UCH-1 (cell line): ENCODE data around the genes SLC6A12 and KDM5A.

- RRBS = no CpG with 5 or more reads among the region's 8 CpGs
These were observed 39.7 kb downstream of the IQSEC3 start for GRCh38 chr12:106173-106835.

DNA sequence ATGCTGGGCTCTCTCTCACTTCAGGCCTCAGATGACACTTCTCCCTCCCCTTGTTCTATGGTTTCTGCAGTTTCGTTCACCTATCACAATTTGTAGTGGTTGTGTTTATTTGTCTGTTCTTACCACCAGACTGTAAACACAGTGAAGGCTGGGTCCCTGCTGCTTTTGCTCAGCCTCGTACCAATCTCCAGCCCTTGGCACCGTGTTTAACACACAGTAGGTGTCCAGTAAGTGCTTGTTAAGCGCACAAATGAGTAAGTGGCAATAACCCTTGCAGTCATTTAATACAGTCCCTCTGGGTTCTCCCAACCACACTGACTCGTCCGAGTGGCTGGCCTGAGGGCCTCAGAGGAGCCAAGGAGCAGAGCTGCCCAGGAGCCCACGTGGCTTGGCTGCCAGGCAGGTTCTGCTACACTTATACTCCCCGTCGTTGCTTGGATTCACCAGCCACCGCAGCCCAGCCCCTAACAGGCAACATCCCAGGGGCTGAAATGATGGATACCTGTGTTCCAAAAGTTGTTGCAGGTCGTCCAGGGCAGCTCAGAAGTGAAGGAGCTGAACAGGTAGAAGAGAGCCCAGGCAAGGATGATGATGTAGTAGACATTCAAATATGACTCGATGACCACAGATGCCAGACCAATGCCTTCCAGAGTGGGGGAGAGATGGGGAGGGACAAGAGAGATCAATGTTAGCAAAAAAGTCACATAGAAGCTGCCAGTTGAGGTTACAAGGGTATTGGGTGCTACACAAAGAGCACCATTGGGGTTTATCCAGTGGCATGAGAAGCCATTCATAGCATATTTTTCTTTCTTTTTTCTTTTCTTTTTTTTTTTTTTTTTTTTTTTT, 11.5 kb downstream of the SLC6A12 start:
- RRBS = no CpG with 5 or more reads among the region's 12 CpGs

- RRBS = no CpG with 5 or more reads among the region's 6 CpGs
These were observed 1.5 kb downstream of the SLC6A12 start for GRCh38 chr12:212520-212772.

DNA sequence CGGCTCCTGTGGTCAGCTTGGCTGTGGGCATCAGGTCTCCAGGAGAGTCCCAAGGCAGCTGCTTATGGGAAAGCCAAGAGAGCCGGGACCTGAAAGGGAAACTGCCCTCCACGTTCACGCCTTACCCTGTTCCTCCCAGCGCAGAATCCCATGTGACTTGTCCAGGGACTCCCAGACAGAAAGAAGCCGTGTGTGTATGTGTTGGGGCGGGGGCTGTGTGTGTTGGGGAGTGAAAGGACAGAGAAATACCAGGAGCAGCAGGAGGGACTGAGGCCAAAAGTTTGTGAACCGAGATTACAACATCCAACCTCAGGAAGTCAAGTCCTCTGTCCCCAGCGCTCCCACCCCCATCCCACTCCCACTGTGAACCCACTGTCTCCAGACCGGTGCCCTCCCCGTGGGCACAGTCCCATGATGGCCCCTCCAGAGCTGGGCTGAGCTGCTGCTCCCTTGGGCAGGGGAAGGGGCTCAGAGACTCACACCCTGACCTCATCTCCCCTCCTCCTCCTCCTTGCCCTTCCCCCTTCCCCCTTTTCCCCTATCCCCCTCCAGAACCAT, at the start of gene SLC6A12:
Gene SLC6A12, minus strand, starts transcription at position 221 of the 558 bp plus-strand sequence.
- RRBS = 20% methylated on average over 2 of the region's 11 CpGs

DNA sequence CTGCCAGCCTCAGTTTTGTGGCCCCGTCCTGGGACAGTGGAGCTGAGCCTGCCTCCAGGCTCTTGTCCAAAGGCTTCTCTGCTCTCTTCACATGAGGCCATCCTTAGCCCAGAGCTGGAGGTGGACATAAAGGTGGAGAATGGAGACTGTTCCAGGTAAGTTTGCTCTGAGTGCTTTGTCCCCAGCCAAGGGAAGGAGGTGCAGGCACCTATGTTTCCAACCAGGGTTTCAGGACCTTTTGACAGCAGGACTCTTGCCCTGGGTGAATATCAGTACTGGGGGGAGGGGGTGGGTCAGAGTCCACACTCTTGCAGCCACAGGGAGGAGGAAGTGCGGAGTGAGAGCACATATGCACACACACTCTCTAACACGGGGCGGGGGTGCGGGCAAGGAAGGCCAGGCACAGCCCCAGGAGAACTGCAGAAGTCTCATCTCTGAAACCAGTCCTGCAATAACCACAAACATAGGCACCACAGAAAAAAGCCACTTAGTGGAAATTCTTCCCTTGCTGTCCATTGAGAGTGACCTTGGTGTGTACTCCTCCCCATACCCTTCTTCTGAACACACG, 23.5 kb upstream of the SLC6A12 start:
- RRBS = no CpG with 5 or more reads among the region's 6 CpGs

DNA sequence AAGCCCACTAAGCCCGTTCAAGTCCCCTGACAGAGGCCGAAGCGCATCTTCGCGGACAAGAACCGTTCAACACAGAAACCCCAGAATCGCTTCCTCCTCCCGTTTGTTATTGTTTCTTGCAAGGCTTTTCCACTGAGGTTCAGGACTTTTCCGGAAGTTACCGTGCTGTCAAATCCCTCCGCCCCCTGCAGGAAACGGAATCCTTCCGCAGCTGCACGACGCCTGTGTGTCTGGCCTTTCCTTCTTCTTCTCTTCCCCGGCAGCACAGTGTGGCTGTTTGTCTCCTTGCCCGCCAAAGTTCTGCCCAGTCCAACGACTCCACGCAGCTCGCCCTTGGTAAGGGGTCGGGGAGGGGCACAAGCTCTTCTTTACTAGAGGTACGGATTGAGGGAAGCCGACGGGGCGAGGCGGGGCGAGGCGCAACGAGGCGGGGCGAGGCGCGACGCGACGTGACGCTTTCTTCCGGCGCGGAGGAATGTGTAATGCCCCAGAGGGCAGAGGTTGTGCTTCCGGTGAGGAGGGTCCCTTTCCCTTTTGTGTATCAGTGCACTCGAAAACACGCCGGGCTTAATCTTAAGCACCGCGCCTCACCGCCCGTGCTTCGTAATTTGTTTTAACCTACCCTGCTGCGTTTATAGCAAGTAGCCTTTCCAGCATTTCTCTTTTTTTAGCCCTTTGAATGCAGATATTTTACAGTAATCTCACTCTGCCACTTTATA, at the start of gene KDM5A:
Gene KDM5A, minus strand, starts transcription at position 170 of the 719 bp plus-strand sequence.
- RRBS = 5% methylated on average over 4 of the region's 50 CpGs

GRCh38 chr12:537519-538318, 78.0 kb downstream of the B4GALNT3 start:
- RRBS = no CpG with 5 or more reads among the region's 10 CpGs

DNA sequence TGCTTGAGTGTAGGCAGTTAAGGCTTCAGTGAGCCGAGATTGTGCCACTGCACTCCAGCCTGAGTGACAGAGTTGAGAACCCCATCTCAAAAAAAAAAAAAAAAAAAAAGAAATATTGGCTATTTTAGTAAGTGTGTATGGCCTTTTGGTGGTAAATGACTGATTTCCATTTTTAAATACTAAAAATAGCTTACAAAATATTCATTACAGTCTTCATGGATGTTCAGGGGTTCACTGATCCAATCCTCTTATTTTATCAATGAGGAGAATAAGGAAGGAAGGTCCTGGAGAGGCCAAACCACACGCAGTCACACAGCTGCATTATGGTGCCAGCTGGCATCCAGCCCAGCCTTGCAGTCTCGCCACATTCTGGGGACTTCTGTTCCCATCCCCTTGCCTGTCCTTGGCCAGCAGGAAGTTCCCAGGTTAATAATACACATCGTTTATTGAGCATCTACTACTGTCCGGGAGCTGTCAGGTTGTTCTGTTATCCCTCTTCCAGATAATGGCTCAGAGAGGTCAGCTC, 78.8 kb downstream of the B4GALNT3 start:
- RRBS = no CpG with 5 or more reads among the region's 5 CpGs

DNA sequence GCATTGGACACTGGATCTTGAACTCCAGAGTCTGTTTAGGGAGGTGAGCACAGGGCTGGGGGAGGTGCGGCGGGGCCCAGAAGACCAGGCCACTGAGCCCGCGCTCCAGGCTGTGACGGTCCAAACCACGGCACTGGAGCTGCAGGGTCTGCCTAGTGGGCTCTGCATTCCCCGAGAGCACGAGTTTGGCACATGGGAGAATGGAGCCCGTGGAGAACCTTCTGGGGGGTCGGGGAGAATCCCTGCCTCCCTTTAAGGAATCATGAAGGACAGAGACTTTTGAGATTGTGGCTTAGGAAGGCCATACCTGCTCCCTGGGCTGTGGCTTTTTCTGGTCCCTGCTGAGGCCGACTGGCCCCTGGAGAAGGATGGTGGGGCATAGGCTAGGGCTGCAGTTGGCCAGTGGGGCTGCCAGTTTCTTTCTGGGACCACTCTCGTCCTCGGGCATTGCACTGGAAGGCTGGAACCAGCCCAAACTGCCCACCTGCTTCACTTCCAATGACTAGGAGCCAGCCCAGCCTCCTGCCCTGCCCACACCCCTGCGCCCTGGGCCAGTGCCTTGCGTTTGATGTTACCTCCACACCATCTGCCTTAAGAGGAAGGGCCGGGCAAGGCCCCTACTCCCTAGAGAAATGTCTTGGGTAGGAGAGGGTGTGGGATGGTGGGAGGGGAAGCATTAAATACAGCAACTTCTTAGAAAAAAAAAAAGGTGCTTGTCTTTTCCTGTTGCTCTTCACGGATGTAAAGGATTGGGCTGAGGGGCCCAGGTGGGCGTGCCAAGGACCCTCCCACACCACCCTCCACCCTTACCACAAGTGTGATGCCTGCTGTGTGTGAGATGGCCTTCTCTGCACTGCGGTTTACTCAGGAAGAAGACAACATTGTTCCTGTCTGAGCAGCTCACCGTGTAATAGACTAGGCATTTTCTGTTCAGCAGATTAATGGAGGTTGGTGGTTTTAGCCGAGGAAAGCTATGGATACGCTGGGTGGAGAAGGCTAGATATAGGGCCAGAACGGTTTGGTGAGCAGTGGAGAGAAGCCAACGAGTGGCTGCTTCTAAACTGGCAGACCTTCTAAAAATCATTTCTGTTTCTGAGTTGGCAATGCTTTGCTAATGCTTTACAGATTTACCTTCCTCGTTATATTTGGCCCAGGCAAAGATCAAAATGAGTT, 100.1 kb downstream of the NINJ2 start:
- RRBS = no CpG with 5 or more reads among the region's 25 CpGs

DNA sequence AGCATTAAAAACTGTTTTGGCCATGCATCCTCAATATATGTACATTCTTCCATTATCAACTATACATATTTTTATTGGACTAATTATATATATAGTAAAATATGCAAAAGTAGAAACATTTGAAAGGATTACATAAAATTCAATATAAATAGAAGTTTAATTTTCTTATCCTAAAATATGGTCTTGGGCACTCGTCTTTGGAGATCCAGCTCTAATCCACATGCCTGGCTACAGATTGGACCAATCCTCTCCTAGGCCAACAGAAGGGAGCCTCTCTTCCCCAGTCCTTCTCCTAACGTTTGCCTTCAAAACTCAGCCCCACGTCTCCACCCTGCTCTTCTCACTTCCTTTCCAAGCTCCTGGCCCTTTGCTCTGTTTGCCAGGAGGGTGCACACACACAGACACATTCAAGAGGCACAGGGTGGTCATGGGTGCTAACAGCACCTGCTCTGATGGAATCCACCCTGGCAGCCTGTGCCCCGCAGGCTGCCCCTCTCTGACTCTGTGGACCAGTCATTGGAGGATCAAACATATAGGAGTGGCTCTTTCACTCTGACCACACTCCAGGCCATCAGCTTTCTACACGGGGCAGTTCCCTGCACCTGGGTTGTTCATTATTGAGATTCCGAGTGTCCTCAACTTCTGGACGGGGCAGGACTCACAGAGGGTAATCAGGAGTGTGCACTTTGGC, 95.0 kb downstream of the NINJ2 start:
- RRBS = no CpG with 5 or more reads among the region's 7 CpGs

DNA sequence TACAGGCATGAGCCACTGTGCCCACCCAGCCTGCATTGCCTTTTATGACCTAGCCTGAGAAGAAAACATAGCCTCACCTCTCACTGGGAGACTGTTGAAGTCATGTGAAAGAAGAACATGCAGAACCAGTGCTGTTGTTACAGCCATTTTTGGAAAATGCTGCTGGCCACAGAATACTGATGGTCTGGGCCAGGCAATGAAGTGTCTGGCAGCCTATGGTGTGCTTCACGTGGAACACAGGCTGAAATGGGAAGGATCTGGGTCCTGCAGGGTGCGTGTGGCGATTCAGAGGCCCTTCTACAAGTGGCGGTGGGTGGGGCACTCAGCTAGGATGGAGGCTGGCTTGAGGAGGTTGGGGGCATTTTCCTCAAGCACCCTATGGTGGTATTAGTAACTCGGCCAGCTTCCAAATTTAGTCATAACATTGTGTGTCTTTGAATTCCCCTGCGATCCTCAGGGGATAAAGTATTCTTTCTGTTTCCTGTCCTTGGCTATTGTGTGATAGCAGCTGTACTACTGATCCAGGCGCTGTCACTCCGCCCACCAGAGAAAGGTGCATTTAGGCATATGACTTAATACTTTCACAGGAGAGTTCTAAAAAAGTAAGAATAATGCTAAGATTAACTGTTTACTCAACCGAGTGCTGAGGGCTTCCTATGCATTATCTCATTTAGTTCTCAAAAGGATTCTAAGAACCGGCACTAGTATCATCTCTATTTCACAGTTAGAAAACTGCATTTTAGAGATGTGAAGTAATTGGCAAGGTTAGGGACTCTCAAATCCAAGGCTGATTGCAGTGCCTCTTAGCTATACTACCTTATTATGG, 9.2 kb upstream of the RAD52 start:
- RRBS = no CpG with 5 or more reads among the region's 10 CpGs

- RRBS = no CpG with 5 or more reads among the region's 5 CpGs
These were observed 121.0 kb downstream of the ERC1 start for GRCh38 chr12:1111919-1112438.

DNA sequence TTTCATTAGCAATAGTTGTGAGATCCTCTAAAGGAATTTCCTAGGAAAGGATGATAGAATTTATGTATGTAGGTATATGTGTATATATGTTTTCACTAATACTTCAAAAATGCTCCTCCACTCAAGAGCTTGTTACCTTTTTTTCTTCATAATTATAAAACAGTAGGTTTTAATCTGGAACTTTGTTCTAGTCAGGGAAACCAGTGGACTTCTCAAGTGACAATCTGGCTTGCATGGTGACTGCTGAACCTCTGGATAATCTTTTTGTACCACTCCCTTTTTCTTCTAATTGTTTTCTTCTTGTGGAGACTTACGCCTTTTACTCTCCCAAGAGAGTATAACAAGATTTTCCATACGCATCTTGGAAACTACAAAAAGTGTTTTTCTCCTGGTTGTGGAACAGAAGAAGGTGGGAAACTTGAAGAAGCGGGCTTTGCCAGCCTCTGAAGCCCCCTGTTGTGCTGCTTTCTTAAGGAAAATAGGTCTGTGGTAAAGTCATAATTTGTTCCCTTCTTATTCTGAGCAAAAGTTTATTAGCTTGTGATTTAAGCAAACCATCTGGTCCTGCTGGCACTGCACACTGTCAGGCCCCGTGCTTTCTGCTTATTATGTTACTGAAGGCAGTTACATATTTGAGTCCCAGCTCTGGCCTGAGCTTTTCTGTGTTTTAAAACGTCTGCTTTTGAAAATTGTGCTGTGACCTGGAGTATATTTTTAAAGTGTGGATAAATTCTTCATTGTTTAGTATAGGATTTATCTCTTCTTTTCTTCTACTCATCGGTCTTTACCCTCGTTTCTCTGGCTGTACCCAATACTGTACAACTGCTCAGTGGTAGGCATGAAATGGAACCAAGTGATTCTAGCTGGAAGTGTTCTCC, 291.8 kb downstream of the ERC1 start:
- RRBS = no CpG with 5 or more reads among the region's 7 CpGs

- RRBS = no CpG with 5 or more reads among the region's 4 CpGs
These were observed 17.1 kb upstream of the WNT5B start for GRCh38 chr12:1611999-1612328.

DNA sequence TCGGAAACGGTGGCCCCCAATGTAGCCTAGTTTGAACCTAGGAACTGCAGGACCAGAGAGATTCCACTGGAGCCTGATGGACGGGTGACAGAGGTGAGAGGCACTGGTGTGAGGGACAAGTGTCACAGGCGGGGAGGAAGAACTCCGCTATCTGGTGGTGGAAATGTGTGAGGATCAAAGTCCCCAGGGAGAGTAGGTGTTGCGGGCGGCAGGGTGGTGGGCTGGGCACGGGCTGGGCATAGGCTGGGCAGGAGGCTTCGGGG, 179 bp downstream of the WNT5B start:
- RRBS = no CpG with 5 or more reads among the region's 9 CpGs

GRCh38 chr12:1666585-1667403, 24.1 kb upstream of the ADIPOR2 start:
- RRBS = no CpG with 5 or more reads among the region's 4 CpGs

- RRBS = no CpG with 5 or more reads among the region's 6 CpGs
These were observed 31.2 kb downstream of the ADIPOR2 start for GRCh38 chr12:1721826-1722766.

DNA sequence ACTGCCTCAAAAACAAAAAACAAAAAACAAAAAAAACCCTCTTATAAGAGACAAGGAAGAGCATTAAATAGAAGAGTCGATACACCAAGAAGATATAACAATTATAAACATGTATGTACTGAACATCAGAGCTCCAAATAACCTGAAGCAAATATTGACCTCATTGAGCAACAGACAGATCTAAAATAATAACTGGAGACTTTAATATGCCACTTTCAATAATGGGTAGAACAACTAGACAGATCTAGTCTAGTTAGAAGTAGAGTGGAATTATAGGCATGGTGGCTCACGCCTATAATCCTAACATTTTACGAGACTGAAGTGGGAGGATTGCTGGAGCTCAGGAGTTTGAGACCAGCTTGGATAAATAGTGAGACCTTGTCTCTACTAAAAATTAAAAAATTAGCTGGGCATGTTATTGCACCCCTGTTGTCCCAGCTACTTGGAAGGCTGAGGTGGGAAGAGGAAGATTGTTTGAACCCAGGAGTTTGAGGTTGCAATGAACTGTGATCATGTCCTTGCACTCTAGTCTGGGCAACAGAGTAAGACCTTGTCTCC, 55.7 kb downstream of the ADIPOR2 start:
- RRBS = no CpG with 5 or more reads among the region's 3 CpGs

- RRBS = no CpG with 5 or more reads among the region's 2 CpGs
These were observed 36.2 kb upstream of the LRTM2 start for GRCh38 chr12:1784085-1784708.

DNA sequence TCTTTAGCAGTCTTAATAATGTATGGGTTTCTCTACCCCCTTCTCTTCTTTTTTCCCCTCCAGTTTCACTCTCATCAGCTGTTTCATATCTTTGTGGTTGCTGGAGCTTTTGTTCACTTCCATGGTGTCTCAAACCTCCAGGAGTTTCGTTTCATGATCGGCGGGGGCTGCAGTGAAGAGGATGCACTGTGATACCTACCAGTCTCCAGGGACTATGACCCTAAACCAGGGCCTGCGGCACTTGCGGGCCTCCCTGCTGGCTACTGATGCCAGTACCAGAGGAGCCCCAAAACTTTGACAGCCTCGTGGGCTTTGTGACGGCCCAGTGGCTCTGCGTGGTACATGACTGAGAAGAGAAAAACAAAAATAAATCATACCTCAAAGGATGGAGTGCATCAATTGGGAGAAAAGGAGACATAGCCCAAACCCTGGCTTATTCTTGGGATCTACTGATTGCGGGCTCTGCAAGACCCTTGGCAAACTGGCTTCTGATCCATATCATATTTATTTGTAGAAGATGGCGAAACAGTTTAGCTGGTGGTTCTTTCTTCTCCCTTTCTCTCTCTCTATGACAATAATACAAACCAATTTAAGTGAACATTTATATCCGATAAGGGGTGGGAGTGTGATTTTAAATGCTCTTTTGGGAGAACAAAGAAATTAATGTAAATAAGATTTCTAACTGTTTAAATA, 34.3 kb upstream of the LRTM2 start:
- RRBS = no CpG with 5 or more reads among the region's 11 CpGs